Measurements from ENCODE around the genes CXorf51A, MAGEA11, FATE1, PNMA6F and PNMA6E.

GRCh38 chrX:146814494-146815026, at the start of gene CXorf51A:
Gene CXorf51A, minus strand, starts transcription at chrX:146814744.
- PRO-cap: no peak
- RAMPAGE, long total RNA, 2 experiments: no peak in any of the 2 experiments

DNA sequence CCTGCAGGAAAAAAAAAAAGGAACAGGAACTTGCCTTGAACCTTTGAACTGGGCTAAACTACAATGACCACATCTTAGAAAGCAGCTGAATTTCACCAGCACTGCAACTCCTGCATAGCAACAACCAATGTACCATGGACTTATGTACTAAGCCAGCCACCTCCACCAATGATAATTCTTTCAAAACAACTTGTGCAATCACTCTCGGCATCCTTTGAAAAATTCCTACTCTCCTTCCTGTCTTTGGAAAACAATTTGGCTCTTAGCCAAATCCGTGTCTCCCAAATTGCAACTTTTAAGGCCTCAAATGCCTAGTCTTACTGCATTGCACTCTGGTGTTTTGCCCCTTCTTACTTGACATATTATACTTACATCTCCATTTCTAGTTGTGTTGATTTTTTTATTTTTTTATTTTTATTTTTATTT, 26.7 kb upstream of the FMR1 start:
- PRO-cap: no peak
- RAMPAGE, long total RNA, 2 experiments: no peak in any of the 2 experiments

GRCh38 chrX:149711809-149712239, at the start of gene MAGEA11:
Gene MAGEA11, plus strand, starts transcription at chrX:149712060.
- PRO-cap: no peak
- RAMPAGE, long total RNA, 2 experiments: no peak in any of the 2 experiments

GRCh38 chrX:149818311-149818700, 36.6 kb downstream of the MAGEA9 start:
- PRO-cap: no peak
- RAMPAGE, long total RNA, 2 experiments: no peak in any of the 2 experiments

DNA sequence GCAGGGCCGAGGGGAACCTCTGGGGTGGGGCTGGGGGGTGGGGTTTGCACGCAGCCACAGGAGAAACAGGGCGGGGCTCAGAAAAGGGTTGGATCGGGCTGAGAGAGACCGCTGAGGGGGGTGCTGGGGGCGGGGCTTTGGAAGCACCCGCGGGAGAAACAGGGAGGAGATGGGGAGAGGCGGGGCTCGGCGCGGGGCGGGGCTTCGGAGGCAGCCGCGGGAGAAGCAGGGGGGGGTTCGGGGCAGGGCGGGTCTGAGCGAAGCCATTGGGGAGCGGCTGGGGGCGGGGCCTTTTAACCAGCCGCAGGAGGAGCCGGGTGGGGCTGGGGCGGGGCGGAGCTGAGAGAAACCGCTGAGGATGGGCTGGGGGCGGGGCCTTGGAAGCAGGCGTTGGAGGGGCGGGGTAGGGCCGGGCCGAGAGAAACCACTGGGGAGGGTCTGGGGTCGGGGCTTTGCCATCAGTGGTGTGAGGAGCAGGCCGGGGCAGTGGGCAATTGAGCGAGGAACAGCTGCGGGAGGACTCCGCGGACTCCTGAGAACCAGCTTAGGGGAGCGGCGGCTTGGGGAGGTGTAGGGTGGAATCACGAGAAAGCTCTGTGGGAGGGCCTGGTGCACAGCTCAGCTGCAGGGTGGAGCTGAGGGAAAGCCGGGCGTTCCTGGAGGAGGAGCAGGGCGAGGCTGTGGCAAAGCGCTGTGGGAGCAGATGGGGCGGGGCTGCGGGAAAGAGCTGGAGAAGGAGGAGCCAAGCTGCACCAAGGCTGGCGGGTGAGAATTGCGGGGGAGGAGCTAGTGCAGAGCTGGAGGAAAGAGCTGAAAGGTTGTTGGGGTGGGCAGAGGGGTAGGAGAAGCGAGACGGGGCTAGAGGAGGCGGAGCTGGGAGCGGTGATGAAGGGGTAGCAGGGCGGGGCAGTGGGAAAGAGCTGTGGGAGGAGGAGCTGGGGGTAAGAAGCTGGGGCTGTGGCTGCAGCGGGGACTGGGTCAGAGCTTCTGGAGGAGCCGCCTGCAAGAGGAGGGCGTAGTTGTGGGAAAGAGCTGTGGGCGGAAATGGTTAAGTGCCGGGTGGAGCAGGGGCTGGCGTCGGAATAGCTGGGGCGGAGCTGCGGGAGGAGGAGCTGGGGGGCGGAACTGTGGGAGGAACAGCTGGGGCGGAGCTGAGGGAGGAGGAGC, 1.4 kb upstream of the EOLA2 start:
- PRO-cap: bidirectional peak, plus-strand start at position 702 of the sequence, minus-strand start at position 572 of the sequence; bidirectional peak, plus-strand start outside the sequence, minus-strand start at position 1,084 of the sequence
- RAMPAGE, long total RNA, 2 experiments: start-site peak on the plus strand in 1 of 2 experiments, centred at position 619 of the sequence, 11 reads per replicate

- PRO-cap: bidirectional peak, plus-strand start at chrX:149940714, minus-strand start at chrX:149940430
- RAMPAGE, long total RNA, 2 experiments: no peak in any of the 2 experiments
These were observed 2.3 kb upstream of the EOLA2 start for GRCh38 chrX:149940514-149940999.

DNA sequence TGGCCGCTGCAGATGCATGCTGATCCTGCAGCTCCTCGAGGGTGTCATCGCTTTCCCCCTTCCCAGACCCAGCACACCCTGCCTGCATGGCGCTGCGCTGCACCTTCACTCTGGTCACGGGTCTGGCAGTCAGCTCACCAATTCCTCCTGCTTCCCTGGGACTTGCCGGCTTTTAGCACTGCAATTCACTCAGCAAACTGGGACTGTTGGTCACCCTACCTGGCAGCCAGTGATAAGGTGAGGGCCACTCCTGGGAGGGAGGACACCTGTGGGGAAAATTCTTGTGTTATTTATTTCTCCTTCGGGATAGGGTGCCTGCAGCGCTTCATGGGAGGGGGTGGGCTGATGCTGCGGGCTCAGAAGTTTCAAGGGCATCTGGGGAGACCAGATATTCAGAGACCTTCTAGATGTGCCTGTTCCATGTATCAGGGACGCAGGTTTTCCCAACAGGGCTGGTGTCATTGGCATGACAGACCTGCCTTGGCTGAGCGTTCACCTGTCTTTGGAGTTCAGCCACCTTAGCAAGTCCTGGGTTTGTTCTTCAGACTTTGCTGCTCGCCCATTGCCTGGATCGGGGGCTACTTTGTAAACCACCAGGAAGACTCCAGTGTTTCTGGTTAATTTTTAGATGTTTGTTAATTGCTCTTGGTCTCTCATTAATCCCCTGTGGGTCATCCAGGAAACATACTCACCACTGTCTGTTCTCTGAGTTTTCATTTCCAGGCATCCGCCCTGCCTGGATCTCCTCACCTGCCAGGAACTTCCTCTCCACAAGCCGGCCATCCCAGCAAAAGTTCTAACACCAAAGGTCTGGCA, 7.7 kb upstream of the EOLA2 start:
- PRO-cap: no peak
- RAMPAGE, long total RNA, 2 experiments: no peak in any of the 2 experiments

- PRO-cap: no peak
- RAMPAGE, long total RNA, 2 experiments: no peak in any of the 2 experiments
These were observed 1.4 kb downstream of the MAMLD1 start for GRCh38 chrX:150364622-150364840.

- PRO-cap: no peak
- RAMPAGE, long total RNA, 2 experiments: no peak in any of the 2 experiments
These were observed 755 bp upstream of the MTMR1 start for GRCh38 chrX:150692534-150692747.

GRCh38 chrX:150872771-150873293, 25.6 kb downstream of the CD99L2 start:
- PRO-cap: no peak
- RAMPAGE, long total RNA, 2 experiments: no peak in any of the 2 experiments

DNA sequence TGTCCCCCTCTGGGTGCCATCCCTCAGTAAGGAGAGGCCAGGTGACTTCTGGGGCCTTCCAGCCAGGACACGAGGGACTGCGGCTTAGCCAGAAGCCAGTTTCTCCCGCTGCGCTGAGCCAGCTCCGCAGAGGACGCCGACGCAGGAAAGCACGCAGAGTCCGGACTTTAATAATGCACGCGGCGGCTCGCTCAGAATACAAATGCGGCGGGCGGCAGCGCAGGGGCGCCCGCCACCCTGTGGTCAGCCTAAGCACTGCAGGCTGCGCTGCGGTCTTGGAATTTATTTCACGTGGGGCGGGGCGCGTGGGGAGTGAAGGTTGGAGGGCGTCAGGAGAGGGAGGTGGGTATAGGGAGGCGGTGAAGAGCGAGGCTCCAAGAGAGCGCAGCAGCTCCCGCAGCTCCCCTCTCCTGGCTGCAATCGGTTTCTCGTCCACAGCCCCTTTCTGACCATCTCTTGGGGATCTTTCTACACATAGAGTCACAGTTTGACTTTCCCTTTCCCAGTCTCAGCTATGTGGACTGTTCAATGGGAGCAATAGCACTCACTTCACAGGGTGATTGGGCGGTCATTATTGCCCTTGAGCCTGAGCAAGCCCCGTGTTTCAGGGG, 94.0 kb upstream of the GPR50 start:
- PRO-cap: no peak
- RAMPAGE, long total RNA, 2 experiments: no peak in any of the 2 experiments

GRCh38 chrX:151715826-151716222, at the start of gene FATE1:
Gene FATE1, plus strand, starts transcription at chrX:151716035.
- PRO-cap: no peak
- RAMPAGE, long total RNA, 2 experiments: no peak in any of the 2 experiments

GRCh38 chrX:151972968-151973806, 1.3 kb downstream of the GABRE start:
- PRO-cap: no peak
- RAMPAGE, long total RNA, 2 experiments: no peak in any of the 2 experiments

- PRO-cap: no peak
- RAMPAGE, long total RNA, 2 experiments: no peak in any of the 2 experiments
These were observed 19.8 kb downstream of the ZNF185 start for GRCh38 chrX:152917525-152918231.

DNA sequence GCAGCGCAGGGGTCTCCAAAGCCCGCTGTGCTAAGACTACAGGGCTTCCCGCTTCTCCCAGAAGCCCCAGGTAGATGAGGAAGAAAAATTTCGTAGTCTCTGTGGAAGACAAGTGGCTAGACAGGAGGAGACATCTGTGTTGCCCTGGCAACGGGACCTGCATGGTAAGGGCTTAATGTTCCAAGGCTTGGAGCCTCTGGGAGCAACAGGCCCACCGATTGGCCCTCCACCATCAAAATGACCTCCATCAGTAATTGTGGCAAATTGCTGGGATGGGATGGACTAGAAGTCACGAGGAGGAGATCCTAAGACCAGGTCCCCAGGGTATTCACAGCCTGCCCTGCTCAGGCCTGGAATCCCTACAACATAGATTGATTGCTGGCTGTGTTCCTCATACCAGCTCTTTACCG, at the start of gene PNMA6F:
PNMA6F (minus strand) TSS at position 79 of the 410 bp plus-strand sequence.
- PRO-cap: no peak
- RAMPAGE, long total RNA, 2 experiments: no peak in any of the 2 experiments

DNA sequence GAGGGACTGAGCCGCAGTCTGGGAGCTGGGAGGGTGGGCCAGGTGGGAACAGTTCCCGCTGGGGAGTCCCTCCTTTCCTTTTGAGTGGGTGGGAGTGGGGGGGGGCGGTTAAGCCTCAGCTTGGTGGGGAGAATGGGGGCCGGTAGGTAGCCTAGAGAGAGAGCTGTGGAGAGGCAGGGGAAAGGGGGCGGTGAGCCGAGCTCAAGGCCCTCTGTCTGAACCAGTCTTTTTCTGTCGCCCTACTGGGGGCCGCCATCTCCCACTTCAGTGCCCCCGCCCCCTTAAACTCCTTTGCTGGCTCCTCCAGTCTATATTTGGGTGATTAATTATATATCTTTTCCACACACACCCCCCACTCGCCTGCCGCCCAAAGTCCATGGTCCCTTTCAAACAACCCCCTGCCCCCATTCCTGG, 830 bp downstream of the ZNF275 start:
- PRO-cap: no peak
- RAMPAGE, long total RNA, 2 experiments: no peak in any of the 2 experiments

- PRO-cap: no peak
- RAMPAGE, long total RNA, 2 experiments: no peak in any of the 2 experiments
These were observed at the start of gene PNMA6E for GRCh38 chrX:153401222-153401659. Gene PNMA6E, minus strand, starts transcription at chrX:153401350.

DNA sequence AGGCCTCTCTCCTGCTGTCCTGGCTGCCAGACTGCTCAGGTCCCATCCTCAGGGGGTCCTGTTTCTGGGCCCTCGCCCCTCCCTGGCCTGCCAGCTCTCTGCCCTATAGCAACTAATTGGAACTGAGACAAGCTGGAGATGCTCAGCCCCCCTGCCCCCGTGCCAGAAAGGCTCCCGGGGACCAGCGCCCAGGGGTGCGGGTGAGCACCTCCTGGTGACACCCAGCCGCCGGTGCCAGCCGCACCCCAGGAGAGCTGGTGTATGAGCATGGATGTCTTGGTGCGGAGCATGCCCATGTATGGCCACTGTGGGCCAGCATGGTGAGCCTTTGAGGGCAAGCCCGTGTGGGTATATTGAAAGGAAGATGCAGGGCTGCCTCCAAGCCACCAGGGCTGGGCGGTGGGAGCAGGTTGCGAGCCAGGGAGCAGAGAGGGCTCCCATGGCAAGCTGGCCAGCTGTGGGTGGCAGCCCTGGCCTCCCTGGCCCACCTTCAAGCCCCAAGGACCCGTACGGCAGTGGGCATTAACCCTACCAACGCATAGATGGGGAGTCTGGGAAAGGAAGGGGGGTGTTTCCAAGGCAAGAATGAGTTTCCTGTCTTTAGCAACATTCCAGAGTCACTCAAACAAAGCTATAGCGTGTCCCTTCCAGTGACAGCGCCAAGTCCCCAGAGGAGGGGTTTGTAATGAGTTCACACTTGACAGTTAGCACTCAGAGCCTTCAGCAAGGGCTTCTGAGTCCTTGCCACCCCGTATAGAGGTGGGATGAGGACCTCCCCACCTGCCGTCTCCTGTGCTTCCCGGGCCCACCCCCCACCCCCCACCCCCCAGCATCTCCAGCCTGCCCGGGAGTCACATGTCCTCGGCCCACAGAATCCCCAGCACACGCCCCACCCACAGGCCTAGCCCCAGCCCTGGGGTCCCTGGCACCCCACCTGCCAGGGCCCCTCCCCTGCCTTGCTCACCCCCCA, 1.6 kb downstream of the BGN start:
- PRO-cap: no peak
- RAMPAGE, long total RNA, 2 experiments: no peak in any of the 2 experiments

- PRO-cap: no peak
- RAMPAGE, long total RNA, 2 experiments: no peak in any of the 2 experiments
These were observed 21.8 kb upstream of the DUSP9 start for GRCh38 chrX:153625142-153625612.

GRCh38 chrX:153626854-153627320, 20.1 kb upstream of the DUSP9 start:
- PRO-cap: no peak
- RAMPAGE, long total RNA, 2 experiments: no peak in any of the 2 experiments

Measured in lower leg skin (tissue), 2 donors.